Thoracic aorta endothelial cell (primary cell): ENCODE measurements around a stretch of chr2.

GRCh38 chr2:9373107-9373733, 50.1 kb downstream of the ITGB1BP1 start:
- CAGE, long polyA plus RNA: no peak

- CAGE, long polyA plus RNA: no peak
Measured at GRCh38 chr2:9473211-9474216, 837 bp upstream of the IAH1 start.

DNA sequence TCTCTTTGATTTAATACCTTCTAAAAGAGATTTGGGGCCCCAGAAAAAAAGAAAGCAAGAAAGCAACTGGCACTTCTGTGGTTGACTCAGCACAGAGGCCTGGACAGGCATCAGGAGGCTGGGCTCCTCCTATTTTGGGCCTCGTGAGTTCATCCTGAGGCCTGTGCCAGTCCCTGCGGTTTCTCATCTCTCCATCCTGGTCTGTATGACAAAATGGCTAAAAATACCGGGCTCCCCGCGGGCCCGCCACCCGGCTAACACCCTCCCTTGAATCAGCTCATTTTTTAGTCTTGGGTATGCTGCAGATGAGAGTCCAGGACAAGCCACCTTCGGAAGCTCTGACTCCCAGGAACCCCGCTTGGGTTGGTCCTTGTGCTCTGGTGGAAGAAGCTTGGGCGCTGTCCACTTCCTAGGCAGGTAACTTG, 62.4 kb upstream of the YWHAQ start:
- CAGE, long polyA plus RNA: no peak

DNA sequence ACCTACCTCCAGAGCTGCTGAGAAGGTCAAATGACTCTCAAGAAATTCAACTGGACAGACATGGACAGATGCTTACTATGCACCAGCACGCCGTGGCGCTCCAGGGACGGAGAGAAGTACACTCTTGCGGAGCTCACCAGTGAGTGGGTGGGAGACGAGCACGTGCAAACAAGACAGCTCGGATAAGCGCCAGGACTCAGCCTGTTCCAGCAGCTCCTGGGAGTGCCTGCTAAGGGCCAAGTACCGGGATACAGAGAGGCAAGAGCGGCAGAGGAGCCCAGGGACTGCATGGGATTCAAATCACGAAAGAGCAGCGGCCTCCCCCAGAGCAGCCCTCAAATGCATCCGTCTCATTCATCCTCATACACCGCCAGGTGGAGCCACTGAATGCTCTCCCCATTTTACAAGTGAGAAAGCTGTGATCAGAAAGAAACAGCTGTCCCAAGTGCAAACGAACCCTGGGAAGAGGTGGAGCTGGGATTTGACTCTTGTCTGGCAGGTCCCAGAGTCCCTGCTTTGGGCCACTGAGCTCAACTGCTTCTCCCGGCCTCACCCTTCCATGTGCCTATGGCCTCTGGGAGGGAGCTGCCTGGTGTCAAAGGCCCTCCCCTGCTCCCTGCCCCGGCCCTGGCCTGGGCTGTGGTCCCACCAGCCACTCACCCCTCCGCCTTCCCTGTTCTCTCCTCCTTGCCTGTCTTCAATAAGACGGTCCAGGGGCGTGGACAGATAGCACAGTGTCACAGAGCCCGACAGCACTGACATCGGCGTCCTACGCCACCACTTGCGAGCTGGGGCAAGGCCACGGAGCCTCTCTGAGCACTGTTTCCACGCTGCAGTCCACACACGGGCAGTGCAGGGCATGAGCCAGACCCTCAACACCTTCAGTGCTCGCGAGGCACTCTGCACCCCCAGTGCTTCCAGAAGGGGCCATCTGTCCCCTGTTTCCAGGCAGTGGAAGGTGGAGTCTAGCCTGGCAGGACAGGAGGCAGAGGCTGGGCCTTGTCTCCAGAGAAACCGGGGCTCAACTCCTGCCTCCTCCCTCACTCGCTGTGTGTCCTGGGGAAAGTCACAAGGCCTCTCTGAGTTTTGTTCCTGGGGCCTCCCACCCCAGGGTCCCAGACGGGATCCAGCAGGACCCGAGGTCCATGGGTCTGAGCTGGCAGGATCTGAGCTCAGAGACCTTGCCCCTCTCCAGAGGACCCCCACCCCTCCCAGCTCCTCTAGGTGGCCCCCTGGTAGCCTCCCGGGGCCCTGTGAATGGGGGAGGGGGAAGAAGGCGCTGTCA, 72.6 kb upstream of the TAF1B start:
- CAGE, long polyA plus RNA: no peak

GRCh38 chr2:9941474-9942167, 9.9 kb upstream of the GRHL1 start:
- CAGE, long polyA plus RNA: no peak

GRCh38 chr2:10016361-10017239, 26.8 kb upstream of the KLF11 start:
- CAGE, long polyA plus RNA: no peak

- CAGE, long polyA plus RNA: no peak
Measured at GRCh38 chr2:10047665-10048639, 4.6 kb downstream of the KLF11 start.

DNA sequence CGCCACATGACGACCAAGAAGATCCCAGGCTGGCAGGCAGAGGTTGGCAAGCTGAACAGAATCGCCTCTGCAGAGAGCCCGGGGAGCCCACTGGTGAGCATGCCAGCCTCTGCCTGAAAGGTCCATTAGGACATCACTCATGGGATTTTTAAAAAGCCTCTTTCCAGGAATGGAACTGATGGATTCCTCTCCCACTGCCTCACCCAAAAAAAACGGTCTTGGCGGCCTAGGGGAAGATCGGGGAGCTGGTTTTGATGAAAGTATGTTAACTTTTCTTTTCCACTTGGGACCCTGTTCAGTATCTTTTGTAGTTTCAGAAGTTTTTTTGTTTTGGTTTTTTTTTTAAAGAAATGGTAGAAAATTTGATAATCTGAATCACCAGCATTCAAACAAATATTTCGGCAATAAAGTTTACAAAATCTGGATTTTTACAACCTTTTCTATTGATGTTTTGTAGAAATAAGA, 9.1 kb downstream of the KLF11 start:
- CAGE, long polyA plus RNA: no peak

DNA sequence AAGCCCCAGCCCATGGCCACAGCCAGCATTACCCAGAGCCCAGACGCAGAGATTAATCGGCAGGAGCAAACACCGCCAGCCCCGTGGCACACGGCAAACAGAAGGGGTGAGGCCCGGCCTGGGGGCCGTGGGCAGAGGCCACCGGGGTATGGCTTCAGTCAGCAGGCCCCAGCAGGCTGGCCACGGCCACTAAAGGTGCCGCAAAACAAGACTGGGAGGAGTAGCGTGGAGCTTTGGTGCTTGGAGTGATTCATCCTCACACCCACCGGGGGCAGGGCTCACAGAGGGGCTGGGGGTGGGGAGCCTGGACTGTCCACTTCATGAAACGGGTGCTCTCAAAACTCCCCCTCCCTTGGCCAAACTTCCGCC, 61.5 kb upstream of the HPCAL1 start:
- CAGE, long polyA plus RNA: no peak

DNA sequence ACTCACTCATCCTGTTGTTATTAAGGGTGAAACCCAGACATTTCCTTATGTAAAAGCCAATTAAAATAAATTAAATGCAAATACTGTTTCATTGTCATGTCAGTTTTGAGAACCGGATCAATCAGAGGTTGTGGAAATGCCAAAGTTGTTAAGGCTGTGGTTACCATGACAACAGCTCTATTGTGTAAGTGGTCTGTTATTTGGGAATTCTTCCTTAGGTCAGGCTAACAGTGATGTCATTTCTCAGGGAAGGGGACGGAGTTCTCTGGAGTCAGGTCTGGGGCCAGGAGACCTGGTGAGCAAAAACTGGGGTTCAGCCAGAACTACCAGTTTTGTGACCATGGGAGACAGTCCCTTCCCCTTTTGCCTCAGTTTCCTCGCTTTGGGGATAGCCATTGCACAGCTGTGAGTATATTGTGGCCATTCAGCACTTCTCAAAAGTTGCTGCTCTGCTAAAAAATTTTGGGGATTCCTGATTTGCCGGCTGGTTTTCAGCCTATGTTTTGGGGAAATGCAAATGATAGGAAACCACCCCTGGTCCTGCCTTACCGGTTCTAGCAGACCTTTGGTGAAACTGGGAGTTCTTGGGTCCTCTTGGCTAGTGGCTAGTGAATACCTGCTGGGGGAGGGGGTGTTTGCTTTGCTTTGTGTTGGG, 21.5 kb downstream of the HPCAL1 start:
- CAGE, long polyA plus RNA: no peak

DNA sequence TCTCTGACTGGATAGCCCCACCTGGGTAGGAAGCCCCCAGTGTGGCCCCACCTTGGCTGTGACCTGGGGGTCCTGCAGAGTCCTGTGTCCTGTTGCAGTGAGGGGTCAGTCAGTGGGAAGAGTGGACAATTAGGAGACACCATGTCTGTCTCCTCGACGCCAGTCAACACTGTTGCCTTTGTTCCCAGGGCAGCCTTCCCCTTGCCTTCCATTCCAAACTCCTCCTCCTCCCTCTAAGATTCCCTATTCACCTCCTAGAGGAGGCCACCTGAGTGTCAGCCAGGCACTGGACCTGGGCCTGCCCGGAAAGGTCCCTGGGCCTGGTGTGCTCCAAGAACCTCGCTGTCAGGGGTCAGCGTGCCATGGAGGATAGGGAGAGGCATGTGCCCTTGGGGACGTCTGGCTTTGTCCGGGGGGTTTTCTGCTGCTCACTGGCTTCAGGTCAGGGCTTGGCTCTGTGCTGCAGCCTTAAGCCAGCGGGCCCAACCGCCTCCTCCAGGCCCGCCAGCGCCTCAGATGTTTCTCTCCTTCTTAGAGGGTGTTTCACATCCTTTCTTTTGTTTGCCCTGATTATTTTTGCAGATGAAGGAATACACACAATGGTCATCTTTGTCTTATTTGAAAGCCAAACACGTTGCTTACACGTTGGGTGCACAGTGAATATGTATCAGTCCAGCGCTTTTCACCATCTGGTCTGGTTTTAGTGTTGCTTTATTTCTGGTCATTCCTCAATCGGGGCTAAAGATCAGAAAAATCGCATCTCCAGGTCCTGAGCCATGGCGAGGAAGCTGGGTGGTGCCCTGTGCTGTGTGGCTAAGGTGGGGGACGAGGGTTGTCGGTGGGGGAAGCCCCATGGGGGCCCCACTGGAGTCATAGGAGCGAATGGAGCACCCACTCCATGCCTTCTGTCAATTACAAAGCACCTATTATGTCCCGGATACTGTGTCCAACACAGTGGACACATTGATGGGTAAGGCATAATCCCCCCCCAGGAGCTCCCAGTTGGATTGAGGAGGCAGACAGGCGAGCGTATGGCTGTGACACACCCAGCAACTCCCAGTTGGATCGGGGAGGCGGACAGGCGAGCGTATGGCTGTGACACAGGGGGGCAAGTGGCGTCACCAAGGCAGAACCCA, 69.1 kb downstream of the HPCAL1 start:
- CAGE, long polyA plus RNA: no peak

DNA sequence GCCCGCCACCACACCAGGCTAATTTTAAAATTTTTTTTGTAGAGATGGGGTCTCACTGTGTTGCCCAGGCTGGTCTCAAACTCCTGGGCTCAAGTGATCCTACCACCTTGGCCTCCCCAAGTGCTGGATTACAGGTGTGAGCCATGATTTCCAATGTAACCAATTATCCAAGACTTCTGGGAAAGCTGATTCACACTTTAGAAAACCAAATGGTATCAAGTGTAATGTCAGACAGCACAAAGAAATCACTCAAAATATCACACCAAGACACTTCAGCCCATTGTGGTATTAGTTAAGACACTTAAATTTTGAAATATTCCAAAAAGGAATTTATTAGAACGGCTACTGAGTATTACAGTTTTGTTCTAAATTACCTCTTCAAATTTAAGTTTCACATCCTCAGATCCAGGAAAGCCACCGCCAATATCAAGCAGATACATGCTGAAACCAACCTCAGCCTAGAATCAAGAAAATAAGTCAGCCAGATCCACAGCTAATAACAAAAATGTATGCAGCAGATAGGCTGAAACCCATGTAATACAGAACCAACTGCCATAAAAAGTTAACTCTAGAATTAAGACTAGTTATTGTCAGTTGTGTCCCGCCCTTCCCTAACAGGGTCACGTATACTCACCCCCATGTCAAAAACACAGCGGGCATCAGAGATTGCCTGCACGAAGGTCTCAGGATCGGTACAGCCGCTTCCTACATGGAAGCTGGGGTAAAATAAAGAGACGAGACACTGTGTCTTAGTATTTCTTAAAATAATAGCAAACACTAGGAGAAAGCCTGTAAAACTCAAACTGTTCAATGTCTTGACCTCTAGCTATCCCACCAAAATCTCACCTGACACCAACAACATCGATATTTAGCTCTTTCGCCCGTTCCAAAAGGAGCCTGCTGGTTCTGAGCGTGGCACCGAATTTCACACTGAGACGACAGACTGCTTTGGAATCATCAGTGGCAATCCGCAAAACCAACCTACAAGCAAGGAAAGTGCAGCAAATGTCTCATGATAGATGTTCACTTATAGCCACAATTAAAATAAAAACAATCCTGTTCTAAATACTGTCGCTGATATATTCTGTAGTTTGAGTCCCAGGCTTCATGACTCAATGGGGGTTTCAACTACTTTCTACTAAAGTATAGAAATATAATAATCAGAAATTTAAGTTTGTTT, 4.9 kb downstream of the ODC1 start:
- CAGE, long polyA plus RNA: no peak

DNA sequence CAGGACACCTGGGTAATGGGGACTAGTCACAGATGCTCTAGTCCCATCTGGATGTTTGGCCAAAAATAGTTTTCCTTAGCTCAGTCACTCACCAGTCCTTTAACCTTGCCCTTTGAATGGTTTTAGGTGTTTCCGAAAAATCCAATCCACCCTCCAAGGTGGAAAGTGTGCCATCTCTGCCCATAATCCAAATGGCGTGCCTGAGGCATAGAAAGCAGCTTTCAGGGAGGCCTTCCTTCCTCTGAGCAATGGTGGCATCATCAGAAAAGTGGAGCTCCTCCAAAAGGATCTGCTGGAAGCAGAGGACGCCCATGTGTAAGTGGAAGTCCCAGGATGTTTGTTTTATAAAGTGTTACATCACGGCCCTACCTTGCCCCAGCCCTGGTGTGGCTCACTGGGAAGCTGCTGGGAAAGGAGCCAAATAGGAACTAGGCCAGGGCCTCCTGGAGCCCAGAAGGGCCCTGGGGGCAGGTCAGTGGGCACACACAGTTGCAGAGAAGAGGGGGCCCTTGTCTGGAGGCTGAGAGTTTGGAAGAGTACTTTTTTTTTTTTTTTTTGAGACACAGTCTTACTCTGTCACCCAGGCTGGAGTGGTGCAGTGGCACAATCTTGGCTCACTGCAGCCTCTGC, 4.1 kb upstream of the ODC1 start:
- CAGE, long polyA plus RNA: no peak

GRCh38 chr2:10497629-10498328, 49.7 kb upstream of the ODC1 start:
- CAGE, long polyA plus RNA: no peak

GRCh38 chr2:10826220-10826570, 13.6 kb upstream of the PDIA6 start:
- CAGE, long polyA plus RNA: no peak

GRCh38 chr2:10912080-10912591, 402 bp downstream of the KCNF1 start:
- CAGE, long polyA plus RNA: no peak

- CAGE, long polyA plus RNA: no peak
Measured at GRCh38 chr2:11154041-11155126, 883 bp upstream of the SLC66A3 start.

DNA sequence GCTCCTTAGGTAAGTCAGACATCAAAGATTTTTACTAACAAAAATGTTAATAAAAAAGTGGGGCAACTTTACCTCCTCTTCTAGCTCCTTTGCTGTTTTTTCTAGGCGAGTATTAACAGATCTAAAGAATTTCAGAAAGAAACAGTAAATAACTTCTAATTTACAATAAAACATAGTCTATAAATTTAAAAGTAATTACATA, 60.7 kb downstream of the SLC66A3 start:
- CAGE, long polyA plus RNA: no peak

- CAGE, long polyA plus RNA: no peak
Measured at GRCh38 chr2:11250745-11251449, 93.5 kb downstream of the ROCK2 start.

DNA sequence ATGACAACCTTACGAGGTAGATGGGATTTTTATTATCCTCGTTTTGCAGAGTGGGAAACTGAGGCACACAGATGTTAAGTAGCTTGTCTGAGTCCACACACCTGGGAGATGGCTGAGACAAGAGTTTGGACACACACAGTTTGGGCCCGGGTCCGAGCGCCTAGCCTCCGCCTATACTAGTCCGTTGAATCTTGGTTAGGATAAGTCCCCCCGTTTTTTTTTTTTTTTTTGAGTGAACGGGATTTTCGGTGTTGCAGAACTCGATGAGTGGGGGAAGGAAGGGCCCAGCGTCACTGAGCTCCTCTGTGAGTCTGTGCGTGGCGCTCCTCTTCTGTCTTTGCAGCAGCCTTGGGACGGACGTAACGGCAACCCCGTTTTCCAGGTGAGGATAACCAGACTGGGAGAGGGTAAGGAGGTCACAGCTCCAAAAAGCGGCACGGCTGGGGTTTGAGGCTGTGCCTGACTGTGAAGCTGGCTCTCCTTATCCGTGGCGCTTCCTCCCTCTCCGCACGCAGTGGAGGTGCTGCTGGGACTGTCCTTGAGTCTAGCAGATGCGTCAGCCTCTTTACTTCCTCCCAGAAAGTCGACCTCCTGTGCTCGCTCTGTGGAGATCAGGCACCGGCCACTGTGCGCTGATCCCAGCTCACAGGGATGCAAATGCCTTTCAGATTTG, 29.8 kb upstream of the E2F6 start:
- CAGE, long polyA plus RNA: no peak